ENCODE results near the gene TTF2.

GRCh38 chr1:116151908-116152504 lies 40.8 kb downstream of the MAB21L3 start:
- RRBS, result no CpG with 5 or more reads among the region's 42 CpGs
CAGE:
- cytosol, long polyA plus RNA, result no peak
- long polyA plus RNA, result no peak
- nucleus, long polyA plus RNA, result no peak

DNA sequence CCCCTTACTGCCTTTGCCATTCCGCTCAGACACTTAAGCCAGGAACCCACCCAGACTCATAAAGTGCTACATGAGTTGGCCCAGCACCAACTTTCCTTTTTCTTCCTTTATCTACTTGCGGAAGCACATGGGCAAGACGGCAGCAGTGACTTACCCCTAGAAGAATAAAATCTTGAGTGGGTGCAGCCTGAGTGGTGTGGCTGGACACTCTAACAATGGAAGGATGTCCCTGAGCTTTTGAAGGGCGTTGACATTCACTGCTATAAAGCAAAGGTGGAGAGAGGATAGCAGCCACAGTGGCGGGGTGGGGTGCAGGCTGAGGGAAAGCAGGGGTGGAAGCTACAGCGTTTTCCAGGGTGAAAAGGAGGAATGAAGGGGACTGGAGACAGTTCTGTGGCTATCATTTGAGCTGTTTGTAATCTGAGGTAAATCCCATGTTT lies 100.2 kb downstream of the MAB21L3 start:
- RRBS, result no CpG with 5 or more reads among the region's 6 CpGs
CAGE:
- cytosol, long polyA plus RNA, result no peak
- long polyA plus RNA, result no peak
- nucleus, long polyA plus RNA, result no peak

GRCh38 chr1:116272954-116273445 lies 100.0 kb upstream of the ATP1A1 start:
- RRBS, result no CpG with 5 or more reads among the region's 4 CpGs
CAGE:
- cytosol, long polyA plus RNA, result no peak
- long polyA plus RNA, result no peak
- nucleus, long polyA plus RNA, result no peak

GRCh38 chr1:116333828-116334573 lies 39.0 kb upstream of the ATP1A1 start:
- RRBS, result no CpG with 5 or more reads among the region's 4 CpGs
CAGE:
- cytosol, long polyA plus RNA, result no peak
- long polyA plus RNA, result no peak
- nucleus, long polyA plus RNA, result no peak

- RRBS, result no CpG with 5 or more reads among the region's 3 CpGs
CAGE:
- cytosol, long polyA plus RNA, result no peak
- long polyA plus RNA, result no peak
- nucleus, long polyA plus RNA, result no peak
Measured at GRCh38 chr1:116378596-116379562, 5.8 kb downstream of the ATP1A1 start.

DNA sequence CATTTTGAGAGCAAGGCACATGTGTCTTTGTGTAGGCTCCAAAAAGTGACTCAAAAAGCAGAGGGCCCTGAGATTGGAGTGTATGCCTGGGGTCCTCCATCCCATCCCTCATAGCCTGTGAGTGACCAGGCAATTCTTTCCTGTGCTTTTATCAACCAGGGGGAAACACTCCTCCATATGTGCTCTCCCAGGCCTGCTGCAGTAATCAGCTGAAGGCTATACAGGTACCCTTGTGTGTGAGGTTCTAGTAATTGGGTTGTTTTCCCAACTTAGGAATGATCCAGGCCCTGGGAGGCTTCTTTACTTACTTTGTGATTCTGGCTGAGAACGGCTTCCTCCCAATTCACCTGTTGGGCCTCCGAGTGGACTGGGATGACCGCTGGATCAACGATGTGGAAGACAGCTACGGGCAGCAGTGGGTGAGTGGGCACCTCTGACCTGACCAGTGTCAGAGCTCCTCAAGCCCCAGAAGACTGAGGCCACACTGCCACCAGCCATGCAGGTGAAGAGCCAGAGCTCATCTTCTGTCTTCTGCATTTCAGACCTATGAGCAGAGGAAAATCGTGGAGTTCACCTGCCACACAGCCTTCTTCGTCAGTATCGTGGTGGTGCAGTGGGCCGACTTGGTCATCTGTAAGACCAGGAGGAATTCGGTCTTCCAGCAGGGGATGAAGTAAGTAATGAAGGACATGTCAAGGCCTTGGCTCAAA lies 27.7 kb downstream of the ATP1A1 start:
- RRBS, result no CpG with 5 or more reads among the region's 10 CpGs
CAGE:
- cytosol, long polyA plus RNA, result no peak
- long polyA plus RNA, result no peak
- nucleus, long polyA plus RNA, result no peak

DNA sequence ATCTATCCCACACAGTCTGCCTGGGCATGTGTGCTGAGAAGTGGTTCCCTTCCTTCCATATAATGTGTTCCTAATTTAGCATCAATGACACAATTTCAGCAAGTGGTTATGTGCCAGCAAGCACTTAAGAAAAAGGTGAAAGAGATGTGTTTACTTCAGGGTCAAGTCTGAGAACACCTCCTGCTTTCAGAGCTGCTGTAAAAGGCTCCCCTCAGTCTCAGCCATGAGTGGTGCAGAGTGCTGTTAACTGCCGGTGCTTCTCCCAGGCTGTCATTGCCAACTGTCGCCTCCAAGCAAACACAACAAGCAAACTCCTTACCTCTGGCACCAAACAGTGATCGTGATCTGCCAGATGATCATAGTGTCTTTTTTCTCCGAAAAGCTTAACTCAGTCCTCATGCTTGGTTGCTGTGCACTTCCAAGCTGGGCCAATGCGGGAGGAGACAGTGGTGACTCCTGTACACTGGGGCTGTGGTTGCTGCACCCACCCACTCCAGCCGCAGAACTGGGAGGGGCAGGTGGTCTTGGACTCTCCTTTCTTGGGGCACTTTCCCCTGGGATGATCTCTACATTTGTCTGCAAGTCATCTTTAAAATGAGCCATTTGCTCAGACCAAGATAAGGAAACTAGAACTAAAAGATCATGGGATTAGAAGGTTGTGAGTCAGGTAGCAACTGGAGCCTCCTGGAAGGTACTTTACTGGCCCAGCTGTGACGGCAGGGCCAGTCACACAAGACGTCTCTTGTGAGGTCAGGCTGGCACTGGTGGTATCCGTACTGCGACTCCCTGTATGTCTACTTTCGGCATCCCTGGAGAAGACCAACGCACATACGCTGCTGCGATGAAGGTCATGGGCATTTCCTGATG lies 32.5 kb downstream of the ATP1A1 start:
- RRBS, result no CpG with 5 or more reads among the region's 14 CpGs
CAGE:
- cytosol, long polyA plus RNA, result no peak
- long polyA plus RNA, result no peak
- nucleus, long polyA plus RNA, result no peak

DNA sequence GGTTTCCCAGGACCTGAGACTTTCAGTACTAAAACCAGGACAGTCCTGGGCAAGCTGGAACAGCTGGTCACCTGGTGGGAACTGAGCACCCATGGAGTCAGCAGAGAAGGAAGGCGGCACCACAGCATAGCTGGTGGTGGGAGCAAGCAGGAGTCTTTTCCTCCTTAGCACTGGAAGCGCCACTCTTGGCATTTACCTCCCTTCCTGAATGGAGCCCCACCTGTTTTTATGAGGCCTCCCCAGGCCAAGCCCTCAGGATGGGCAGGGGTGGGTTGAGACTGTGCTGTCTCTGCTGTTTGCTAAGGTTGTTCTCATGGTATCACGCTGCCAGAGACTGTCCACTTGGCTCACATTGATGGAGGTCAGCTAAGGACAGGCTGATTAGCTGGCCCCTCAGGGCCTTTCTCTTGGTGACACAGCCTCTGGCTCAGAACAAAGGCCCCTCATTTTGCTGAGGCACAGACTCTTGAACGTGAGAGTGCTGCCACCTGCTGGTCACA lies 85.8 kb downstream of the CD58 start:
- RRBS, result no CpG with 5 or more reads among the region's 4 CpGs
CAGE:
- cytosol, long polyA plus RNA, result no peak
- long polyA plus RNA, result no peak
- nucleus, long polyA plus RNA, result no peak

DNA sequence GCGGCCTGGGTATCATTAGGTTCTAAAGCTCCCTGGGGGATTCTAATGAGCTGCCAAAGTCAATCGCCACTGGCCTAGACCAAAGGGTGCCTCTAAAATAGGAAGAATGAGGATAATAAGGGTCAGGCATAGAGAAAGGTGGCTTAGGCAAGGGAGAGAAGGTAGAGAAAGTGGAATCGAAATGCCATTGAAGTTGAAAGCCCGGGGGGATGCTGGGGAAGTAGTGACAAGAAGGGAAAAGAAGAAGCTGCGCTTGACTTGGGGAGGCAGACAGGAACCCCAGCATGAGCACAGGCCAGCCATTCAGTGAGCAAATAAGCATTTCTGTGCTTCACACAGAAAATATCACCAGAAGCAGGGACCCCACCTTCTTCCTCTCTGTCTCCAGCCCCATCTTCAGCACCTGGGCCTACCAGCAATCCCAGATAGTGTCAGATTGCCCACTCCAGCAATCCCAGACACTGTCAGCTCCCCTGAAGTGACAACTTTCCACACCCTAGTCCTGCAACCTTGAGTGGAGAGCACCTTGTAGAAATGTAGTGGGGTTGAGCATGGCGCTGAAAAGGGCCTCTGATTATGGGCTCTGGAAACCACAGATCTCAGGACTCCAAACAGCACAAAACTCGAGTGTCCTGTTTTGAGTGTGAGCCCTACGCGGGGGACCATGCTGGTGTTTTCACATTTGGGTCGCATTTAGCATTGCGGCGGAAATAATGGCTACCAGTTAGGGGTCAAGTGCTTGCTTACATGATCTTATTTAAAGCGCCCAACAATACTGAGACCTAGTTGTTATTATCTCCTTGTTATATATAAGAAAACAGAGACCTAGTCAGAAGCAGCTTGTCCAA lies 1.6 kb downstream of the CD2 start:
- RRBS, result no CpG with 5 or more reads among the region's 13 CpGs
CAGE:
- cytosol, long polyA plus RNA, result no peak
- long polyA plus RNA, result no peak
- nucleus, long polyA plus RNA, result no peak

DNA sequence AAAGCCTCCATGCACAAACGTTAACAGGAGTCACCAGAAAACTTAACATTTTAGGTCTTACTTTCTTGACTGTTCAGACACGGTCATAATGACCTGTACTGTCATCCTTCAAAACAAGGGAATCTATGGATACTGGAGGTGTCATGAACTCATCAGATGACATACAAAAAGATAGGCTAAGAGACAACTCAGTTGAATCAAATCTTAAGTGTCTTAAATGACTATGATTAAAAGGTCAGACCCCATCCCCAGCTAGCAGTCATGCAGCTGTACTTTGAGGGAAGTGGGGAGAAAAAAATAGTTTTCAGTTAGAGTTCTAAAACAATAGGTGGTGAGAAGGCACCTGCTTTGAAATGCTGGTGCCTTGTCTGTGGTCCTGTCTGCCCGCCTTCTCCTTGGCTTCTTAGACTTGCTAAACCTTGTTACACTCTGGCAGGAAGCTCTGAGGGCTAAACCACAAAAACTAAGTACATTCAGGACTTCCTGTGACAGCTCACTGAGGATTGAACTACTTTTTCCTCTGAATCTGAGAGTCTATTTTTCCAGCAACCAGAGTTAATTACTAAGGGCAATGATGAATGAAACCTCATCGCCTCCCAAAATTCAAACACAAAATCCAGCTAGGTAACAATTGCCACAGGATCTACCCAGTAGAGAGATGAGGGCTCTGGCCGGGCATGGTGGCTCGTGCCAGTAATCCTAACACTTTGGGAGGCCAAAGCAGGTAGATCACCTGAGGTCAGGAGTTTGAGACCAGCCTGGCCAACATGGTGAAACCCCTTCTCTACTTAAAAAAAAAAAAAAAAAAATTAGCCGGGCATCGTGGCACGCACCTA lies 15.4 kb downstream of the CD2 start:
- RRBS, result no CpG with 5 or more reads among the region's 9 CpGs
CAGE:
- cytosol, long polyA plus RNA, result no peak
- long polyA plus RNA, result no peak
- nucleus, long polyA plus RNA, result no peak

DNA sequence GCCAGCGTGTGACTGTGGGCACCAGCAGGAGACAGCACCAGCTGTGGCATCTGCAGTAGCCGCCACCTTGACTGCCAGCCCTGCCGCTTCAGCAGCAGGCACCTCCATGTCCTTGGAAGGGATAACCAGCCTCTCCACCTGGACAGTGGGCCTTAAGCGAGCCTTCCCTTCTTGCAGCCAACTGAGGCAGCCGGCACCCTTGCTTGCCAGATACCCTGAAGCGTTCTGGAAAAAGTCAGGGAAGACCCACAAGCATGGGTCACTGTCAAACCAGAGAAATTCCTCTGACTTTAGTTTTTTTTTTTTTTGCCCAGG lies 30.2 kb upstream of the PTGFRN start:
- RRBS, result no CpG with 5 or more reads among the region's 6 CpGs
CAGE:
- cytosol, long polyA plus RNA, result no peak
- long polyA plus RNA, result no peak
- nucleus, long polyA plus RNA, result no peak

DNA sequence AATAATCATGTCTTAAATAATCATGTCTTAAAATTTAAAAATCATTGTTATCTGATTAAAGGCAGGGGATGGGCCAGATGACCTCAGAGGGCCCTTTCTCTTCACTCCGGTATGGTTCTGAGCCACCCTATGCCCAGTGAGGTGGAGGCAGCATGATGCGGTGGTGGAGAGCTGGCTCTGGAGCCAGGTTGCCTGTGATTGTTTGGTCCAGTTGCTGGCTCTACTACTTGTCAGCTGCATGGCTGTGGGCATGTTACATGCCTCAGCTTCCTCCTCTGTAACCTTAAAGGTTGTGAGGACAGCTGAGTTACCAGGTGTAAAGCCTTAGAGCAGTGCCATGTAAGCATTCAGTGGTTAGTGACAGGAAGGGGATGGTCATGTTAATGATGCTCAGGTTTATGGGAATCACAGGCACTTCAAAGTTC lies 32.5 kb downstream of the PTGFRN start:
- RRBS, result no CpG with 5 or more reads among the region's 2 CpGs
CAGE:
- cytosol, long polyA plus RNA, result no peak
- long polyA plus RNA, result no peak
- nucleus, long polyA plus RNA, result no peak

DNA sequence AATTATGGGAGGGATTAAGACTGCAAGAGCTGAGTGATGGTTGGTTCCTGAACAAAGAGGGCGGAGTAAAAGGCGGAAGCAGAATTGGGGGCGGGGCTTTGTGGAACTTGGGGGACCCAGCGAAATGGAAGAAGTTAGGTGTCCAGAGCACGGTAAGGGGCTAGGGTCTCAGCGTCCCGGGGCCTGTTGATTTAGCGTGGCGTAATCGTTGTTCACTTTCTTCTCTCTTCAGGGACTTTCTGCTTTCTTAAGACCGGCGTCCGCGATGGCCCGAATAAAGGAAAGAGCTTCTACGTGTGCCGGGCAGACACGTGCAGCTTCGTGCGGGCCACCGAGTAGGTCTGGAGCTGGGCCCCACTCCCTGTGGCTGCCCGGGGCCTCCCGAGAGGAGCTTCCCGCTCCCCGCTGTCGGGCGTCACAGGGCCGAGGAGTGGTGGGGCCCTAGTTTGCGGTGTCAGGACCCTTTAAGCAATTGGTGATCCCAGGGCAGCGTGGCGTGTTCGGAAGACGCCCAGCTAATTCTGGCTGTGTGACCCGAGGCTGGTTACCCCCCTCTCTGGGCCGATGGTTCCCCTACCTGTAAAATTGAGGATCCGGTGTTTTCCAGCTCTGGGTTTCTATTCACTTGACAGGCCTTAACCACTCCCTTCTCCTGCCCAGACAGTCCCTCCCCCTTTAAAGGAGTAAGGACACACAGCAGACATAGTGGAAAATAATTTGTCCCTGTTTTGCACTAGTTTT lies at the start of gene TTF2:
Gene TTF2, plus strand, starts transcription at position 104 of the 741 bp plus-strand sequence.
- RRBS, result 2% methylated on average over 7 of the region's 36 CpGs
CAGE:
- cytosol, long polyA plus RNA, result start-site peak on the plus strand centred at position 123 of the sequence, 10 bp wide, 40 reads
- long polyA plus RNA, result no peak
- nucleus, long polyA plus RNA, result start-site peak on the plus strand centred at position 124 of the sequence, 14 bp wide, 79 reads

DNA sequence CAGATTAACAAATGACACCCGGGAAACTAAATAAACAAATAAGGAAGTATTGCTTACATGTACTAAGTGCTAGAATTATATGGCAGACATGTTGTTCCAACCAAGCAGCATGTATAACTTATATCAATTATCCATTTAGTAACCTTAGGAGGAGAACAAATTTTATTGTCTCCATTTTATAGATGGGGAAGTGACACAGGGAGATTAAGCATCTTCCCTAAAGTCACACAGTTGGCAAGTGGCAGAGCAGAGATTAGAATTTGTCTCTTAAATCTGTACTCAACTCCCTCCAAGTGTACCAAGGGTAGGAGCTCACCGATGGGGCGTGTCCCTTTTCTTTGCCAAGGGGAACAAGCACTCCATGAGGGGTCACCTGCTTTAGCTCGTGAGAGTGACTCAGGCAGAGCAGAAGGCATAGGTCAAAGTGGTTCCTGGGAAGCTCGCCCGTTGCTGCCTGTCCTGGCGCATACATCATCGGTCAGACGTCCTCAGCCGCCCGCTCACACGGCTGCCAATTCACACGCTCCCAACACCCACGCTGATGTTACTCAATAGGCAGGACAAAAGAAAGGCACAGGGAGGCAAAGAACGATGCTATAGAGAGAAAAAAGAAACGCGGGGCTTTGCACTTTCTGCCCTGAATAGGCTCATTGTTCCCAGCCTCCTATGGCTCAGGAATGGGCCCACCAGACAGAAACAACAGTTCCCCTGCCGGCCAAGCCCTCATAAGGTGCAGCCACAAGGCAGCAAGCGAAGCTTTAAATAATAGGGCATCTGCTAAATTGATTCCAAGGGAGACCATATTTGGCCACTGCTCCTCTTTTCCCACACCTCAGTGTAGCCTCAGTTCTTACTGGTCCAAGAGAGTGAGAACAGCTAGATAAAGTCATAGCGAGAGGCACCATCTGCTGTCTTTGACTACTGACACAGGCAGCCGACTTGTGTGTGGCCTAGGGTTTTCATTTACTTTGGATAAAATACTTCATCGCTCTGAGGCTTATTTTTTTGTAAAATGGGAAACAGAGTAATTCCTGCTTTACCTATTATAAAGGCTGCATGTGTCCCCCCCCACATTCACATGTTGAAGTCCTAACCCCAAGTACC lies 38.8 kb downstream of the VTCN1 start:
- RRBS, result no CpG with 5 or more reads among the region's 22 CpGs
CAGE:
- cytosol, long polyA plus RNA, result no peak
- long polyA plus RNA, result no peak
- nucleus, long polyA plus RNA, result no peak

GRCh38 chr1:117172683-117173138 lies 38.0 kb downstream of the VTCN1 start:
- RRBS, result no CpG with 5 or more reads among the region's 8 CpGs
CAGE:
- cytosol, long polyA plus RNA, result no peak
- long polyA plus RNA, result no peak
- nucleus, long polyA plus RNA, result no peak

- RRBS, result no CpG with 5 or more reads among the region's 3 CpGs
CAGE:
- cytosol, long polyA plus RNA, result no peak
- long polyA plus RNA, result no peak
- nucleus, long polyA plus RNA, result no peak
Measured at GRCh38 chr1:117232469-117233046, 21.8 kb upstream of the VTCN1 start.

- RRBS, result no CpG with 5 or more reads among the region's 10 CpGs
CAGE:
- cytosol, long polyA plus RNA, result no peak
- long polyA plus RNA, result no peak
- nucleus, long polyA plus RNA, result no peak
Measured at GRCh38 chr1:117358019-117358426, 9.2 kb upstream of the MAN1A2 start.

DNA sequence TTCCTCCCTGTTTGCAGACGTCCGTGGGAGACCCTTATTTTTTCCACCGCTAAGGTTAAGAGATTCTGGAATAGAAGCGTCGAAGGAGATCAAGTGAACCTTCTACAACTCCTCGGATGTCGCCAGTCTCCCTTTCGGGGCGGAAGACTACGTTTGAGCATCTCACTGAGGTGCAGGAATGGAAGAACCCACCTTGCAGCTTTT lies 325 bp downstream of the MAN1A2 start:
- RRBS, result no CpG with 5 or more reads among the region's 10 CpGs
CAGE:
- cytosol, long polyA plus RNA, result no peak
- long polyA plus RNA, result no peak
- nucleus, long polyA plus RNA, result no peak

DNA sequence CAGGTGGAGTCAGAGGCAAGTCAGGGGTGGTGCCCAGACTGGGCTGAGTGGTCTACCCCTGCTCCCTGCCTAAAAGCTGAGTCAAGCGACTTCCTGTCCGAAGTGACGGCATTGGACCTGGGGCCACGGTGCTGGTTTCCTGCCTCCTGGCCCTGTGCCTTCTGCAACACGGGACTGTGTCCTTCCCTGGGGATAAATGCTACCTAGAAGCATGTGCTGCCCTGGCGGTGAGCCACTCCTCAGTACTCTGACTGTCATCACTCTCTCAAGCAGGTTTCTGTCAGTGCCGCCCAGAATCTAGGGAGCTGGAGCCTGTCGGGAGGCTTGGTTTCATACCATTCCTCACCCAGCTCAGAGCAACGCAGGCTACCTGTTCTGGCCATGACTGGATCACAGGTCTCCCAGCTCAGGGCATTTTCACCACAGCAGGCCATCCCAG lies 24.8 kb downstream of the TENT5C start:
- RRBS, result no CpG with 5 or more reads among the region's 9 CpGs
CAGE:
- cytosol, long polyA plus RNA, result no peak
- long polyA plus RNA, result no peak
- nucleus, long polyA plus RNA, result no peak

DNA sequence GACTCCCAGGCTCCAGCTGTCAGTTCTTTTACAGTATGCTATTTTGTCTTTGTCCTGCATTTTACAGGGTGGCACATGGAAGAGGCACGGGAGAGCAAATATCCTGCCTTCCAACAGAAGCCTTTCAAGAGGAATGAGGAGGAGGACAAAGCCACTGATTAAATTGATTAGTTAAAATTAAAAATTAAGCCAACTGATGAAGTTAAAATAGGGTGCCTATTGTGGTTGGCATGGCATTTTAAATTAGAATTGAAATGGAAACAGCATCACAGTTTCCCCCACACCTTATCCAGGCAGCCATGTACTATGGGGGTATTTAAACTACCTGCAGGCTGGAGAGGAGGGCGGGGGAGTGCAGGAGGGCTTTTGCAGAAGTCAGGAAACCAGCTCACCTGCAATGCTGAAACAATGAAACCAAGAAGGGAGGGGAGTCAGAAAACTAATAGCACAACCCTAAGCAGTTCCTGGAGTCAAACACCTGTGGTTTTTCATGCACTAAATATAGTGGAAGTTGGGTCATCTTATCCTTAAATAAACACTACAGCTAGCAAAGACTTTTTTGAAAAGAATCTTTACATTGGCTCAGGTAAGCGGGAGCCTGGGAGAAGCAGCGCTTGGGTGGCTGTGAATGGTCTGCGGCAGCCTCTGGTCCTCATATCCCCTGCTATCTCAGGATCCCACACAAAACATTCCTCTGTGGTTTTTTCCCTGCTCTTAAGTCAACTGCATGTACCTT lies 26.3 kb downstream of the TENT5C start:
- RRBS, result no CpG with 5 or more reads among the region's 5 CpGs
CAGE:
- cytosol, long polyA plus RNA, result no peak
- long polyA plus RNA, result no peak
- nucleus, long polyA plus RNA, result no peak